Left cardiac atrium (tissue), 1 donor: ENCODE data around the genes CLDN14 and TTC3.

DNA sequence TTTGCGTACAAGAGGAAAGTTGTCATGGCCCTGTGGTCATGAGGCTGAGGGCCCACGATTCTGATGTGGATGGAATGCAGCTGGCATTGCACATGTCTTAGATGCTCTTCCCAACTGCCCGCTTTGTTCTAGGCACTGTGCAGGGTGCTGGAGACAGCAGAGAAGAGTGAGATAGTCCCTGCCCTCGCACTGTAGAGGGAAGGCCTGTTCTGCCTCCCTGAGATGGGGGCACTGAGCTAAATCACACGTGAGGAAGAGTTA, 40.7 kb downstream of the DOP1B start:
- PRO-cap, result no peak

DNA sequence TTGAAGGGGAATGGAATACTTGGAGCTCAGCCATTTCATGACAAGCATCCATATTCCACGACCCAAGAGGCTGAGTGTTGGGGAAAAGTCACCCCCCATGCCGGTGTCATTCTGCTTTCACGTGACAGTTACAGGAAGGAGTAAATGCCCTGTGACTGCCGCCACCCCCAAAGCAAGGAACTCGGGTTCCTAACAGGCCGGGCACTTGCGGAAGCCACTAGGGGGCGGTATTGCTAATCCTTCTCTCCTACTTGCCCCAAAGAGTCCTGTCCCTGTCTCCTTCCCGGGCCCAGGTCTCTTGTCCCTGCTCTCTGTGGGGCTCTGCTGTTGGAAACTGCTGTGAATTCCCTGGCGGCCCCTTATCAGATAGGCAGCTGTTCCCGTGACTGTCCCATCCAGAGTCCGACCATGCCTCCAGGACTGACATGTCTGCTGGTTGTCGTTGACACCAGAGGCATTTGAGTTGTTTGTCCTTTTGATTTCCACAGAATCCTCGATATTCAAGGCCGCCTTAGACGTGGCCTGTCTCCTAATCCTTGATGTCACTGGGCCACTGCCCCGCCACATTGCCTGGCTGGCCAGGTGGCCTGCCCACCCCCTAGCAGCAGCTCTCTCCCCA, 37.1 kb downstream of the CHAF1B start:
- PRO-cap, result no peak

DNA sequence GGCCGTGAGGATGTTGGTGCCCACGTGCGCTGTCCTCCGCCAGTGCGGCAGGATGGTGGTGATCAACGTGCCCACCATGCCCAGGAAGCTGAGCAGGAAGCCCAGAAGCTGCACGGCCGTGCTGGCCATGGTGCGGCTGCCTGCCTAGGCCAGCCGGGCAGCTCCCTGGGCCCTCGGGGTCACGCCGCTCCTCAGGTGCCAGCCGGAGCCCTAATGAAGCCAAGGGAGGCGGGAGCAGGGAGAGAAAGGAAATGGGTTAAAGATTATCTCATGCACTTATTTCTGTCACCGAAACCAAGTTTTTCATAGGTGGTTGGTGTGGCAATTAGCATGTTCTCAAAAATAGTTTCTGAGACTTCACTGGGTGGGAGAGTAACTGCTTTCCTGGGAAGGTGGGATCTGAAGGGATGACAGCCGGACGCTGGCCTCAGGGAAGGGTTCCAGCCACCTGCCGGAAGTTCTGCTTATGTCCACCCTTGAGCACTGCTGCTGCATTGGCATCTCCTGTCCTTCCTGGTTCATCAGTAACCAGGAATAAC, 18.3 kb downstream of the CLDN14 start:
- PRO-cap, result no peak

DNA sequence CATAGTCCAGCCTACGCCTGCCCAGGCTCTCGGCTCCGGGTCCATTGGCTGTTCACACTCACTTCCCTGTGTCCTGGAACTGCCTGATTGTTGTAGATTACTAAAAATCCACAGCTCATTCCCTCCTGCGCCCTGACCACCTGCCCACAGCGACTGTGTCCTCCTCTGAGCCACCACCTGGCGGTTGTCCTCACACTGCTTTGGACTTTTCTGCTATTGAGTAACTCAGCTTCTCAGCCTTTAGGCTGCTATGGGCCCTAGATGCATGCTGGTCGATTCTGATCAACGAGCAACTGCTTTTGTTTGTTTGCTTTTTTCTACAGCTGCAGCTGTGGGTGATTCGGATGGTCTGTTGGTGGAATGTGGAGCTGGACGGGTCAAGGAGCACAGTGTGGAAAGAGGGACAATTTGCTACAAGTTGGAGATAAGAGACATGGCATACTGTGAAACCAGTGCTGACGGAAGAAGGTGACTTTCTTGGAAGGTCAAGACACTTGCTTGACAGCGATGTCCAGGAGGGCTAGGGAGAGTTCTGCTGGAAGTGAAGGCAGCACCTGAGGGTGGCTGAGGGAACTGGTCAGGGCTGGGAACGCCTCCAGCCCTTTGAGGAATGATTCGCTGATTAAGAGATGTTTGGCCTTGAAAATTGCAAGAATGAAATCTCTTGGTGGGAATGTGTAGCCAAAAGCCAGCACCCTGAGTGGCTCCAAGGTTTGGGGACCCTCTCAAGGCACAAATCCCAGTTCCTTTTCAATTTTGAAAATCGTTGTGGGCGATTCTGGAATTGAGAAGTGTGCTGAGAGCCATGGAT, at the start of gene CLDN14:
Gene CLDN14, minus strand, starts transcription at position 215 of the 811 bp plus-strand sequence.
- PRO-cap, result no peak

- PRO-cap, result no peak
Observed at GRCh38 chr21:36889287-36889930, 77.1 kb downstream of the HLCS start.

DNA sequence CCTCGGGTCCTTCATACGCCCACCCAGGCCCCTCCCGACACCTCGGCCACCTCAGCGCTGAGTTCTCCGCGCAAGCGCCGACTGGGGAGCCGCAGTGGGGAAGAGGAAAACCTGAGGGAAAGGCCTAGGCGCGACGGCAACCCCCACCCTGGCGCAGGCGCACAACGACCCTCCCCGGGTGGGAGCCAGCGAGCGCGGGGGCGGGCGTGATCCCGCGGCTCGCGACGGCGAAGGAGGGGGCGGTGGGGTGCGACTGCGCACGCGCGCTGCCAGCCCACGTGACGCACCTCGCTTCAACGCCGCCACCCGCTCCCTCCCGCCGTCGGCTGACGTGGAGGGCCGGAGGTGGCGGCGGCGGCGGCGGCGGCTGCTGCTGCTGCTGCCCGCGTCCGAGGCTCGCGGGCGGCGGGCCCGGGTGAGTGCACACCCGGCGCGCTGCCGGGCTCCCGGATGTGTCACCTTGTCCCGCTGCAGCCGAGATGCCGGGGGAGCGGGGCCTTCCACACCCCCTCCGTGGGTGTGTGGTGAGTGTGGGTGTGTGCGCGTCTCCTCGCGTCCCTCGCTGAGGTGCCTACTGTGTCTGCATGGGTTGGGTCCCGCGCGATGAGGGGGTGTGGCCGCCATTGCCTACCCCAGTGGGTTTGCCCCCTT, at the start of gene TTC3:
Gene TTC3, plus strand, starts transcription at position 305 of the 651 bp plus-strand sequence.
- PRO-cap, result bidirectional peak, plus-strand start at position 332 of the sequence, minus-strand start at position 83 of the sequence

DNA sequence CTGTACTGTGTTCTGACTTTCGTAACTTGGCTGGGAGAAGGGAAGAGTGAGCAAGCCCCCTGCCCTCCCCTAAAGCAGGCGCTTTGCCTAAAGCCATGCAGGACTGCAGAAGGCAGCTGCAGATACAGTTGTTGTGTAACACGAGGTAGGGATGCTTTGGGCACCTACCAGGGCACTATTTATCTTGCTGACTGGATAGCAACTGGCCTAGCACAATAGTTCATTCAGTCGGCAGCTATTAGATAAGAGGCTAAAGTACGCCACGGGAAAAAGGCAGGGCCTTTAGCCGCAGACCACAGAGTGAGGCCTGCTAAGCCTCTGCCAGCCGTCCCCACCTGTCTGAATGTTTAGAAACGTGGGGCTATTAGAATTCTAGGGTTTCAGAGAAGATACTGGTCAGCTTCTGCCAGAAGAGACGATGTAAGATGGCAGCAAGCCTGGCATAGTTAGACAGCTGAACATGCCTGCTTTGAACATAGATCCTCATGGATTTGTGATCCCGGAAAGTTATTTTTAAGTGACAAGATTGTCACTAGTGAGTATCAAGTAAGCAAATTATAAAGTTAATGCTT, 81.0 kb downstream of the TTC3 start:
- PRO-cap, result no peak

DNA sequence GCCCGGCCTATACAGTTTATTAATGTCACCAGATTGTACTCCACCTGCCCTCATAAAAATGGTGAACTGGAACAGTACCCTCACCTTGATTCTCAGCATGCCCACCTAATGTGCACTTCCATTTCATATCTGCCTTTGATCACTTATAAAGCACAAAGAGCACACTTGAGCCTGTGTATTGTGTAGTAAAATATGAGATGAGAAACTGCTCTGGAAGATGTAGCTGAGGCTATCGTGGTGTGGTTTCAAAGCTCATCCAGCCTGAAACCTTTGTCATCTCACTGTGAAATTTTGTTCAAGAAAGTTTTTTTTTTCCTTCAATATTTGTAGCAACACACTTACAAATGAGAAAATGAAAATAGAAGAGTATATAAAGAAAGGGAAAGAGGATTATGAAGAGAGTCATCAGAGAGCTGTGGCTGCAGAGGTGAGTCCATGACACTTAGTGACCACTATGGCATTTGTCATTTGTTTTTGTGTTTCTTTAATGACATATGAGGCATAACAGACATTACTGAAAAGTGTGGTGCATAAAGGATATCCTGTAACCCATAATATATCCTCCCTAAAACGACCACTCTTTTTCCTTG, 80.3 kb downstream of the VPS26C start:
- PRO-cap, result no peak

DNA sequence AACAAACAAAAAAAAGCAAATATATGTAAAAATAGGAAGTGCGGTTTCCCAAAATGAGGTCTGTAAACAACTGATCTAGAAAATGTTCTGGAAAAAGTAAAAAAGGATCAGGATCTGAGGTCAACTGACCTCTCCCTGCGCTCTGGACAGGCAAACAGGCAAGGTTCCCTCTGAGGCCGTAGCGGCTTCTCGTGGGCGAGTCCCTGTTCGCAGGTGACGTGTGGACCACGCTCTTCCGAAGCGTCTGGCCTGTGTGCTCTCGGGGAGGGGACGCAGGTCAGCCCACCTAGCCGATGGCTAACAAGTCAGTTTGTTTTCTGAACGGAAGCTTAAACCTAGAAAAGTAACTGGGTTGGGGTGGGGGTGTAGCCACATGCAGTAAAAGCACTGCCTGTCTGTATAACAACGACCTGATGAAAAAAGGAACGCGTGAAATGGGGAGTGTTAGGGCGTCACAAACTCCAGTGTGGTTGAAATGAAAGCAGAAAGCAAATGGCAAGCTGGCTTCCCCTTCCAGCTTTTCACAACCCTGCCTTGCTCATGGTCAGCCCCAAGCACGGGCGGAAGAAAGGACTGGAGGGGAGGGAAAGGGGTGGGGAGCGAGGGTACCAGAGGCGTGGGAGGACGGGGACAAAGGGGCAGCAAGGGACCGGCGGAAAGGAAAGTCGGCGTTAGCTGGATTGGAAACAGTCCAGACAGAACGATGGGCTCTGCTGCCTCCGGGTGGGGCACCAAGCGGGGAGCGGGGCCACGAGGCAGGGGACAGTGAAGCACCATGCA, 9.8 kb downstream of the VPS26C start:
- PRO-cap, result no peak

DNA sequence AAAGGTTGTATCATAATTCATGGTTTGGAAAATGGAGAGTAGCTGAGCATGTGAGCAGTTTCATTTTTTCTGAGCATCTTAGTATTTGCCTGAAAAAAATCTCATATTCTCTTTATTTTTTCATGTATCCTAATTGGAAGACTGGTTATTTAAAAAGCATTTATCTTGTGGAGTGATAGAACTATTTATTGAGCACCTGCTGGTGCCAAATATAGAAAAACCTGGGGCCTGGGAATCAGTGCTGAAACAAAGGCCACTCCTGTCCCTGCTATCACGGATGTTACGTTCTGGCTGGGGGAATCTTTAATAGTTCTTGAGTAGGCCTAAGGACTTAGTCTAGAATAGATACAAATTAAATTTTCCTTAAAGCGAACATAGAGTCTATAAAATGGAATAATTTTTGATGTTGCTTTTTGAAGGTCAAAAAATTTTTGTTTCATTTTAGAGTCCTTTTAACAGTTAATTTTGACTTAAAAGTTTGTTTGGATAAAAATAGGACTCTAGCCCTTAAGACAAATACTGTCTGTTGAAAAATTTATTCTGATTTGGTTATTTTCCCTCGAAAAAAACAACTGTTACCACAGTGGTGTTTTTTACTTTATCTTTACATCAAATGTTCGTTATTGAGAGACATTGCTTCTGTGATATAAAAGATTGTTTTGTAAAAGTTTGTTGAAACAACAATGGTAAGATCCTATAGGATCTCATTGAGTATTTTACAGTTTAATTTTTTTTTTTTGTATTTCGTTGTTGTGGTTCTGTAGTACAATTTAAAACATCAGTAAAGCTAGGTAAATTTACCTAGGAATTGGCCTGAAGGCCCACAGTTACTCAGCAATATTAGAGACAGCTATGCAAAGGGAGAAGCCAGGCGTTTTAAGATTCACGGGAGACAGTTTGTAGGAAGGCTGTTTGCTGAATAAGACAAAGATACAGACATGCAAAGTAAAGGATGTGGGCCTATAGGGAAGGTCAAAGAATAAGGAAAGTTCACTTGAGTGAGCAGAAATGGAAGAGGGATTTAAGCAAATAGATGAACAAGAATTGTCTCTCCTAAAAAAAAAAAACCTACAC, 13.4 kb downstream of the DYRK1A start:
- PRO-cap, result no peak

- PRO-cap, result no peak
Observed at GRCh38 chr21:37380745-37381101, 14.2 kb downstream of the DYRK1A start.

GRCh38 chr21:37512958-37513783, 146.6 kb downstream of the DYRK1A start:
- PRO-cap, result no peak

DNA sequence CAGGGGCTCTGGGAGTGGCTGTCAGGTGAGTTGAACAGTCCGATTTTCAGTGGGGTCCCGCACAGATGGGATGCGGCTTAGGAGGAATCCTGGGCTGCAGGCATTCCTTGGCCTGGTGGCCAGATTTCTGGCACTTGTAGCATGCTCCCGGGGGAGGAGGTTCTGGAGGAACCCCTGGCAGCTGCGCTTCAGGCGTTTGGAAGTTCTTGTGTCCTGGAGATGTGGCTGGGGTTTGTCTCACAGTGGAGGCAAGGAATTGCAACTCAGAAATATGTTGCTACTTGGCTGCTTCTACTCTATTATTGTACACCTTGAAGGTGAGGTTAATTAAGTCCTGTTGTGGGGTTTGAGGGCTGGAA, 223.7 kb downstream of the DYRK1A start:
- PRO-cap, result no peak

GRCh38 chr21:37704965-37705164, 211.4 kb downstream of the KCNJ6 start:
- PRO-cap, result no peak

GRCh38 chr21:37751142-37751798, 165.0 kb downstream of the KCNJ6 start:
- PRO-cap, result unidirectional peak, minus-strand start at chr21:37751404

DNA sequence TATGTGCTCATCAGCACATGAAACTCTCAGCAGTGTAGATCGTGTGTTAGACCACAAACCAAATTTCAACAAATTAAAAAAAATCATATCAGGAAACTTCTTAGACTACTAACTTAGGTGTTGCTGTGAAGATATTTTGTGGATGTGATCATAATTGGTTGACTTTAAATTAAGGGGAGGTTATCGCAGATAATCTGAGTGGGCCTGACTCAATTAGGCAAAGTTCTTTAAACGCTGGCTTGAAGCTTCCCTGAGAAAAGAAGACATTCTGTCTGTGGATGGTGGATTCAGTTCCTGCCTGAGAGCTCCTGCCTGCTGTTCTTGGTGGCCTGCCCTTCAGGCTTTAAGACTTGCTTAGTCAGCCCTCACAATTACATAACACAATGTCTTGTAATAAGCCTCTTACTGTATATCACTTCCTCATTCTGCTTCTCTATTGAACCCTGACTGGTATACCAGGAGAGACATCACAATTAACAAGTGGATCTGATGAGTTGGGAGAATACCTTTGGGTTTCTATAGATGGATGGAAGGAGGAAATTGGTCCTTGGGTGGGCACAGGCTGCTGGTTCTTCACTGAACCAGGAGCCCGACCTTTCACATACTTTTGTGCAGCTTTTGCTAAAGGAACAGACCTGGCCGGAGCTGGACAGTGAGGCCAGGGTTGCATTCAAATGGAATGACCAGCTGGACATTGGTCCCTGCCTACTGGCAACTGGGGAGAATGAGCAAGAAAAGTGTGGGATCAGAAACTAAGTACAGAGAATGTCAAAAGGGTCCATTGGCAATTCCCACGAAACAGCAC, 50.2 kb downstream of the KCNJ6 start:
- PRO-cap, result no peak

DNA sequence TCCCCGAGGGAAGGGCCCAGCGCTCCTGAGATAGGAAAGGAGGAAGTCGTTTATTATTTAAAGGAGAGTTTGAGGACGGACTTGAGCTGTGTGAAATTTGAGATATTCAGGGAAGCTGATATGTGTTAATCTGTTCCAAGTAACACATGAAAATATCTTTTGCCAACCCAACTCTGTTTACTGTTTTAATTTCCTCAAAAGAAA, 37.6 kb upstream of the KCNJ15 start:
- PRO-cap, result no peak

GRCh38 chr21:38296285-38296988, 39.6 kb downstream of the KCNJ15 start:
- PRO-cap, result no peak

GRCh38 chr21:38496272-38496567, 2.1 kb downstream of the ERG start:
- PRO-cap, result no peak

DNA sequence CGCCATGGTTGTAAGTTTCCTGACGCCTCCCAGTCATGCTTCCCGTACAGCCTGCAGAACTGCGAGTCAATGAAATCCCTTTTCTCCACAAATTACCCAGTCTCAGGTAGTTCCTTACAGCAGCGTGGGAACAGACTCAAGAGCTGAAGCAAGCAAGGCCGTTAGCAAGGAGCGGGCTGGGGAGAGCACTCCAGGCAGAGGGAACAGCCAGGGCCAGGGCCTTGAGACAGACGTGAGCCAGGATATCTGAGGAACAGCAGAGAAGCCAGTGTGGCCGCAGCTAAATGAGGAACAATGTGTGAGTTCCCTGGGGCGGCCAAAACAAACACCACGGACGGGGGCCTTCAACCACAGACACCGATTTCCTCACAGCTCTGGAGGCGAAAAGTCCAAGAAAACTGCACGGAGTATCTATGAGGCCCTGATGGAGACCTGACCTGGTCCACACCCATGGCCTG, 54.1 kb upstream of the ETS2 start:
- PRO-cap, result no peak